Measurements from ENCODE around the genes CLDN6 and ZNF213.

- PRO-cap: no peak
These were observed 22.1 kb upstream of the KCTD5 start for GRCh38 chr16:2659765-2660989.

- PRO-cap: no peak
These were observed 2.6 kb downstream of the SRRM2 start for GRCh38 chr16:2754986-2755475.

GRCh38 chr16:2758388-2758738 is 5.9 kb downstream of the SRRM2 start:
- PRO-cap: no peak

DNA sequence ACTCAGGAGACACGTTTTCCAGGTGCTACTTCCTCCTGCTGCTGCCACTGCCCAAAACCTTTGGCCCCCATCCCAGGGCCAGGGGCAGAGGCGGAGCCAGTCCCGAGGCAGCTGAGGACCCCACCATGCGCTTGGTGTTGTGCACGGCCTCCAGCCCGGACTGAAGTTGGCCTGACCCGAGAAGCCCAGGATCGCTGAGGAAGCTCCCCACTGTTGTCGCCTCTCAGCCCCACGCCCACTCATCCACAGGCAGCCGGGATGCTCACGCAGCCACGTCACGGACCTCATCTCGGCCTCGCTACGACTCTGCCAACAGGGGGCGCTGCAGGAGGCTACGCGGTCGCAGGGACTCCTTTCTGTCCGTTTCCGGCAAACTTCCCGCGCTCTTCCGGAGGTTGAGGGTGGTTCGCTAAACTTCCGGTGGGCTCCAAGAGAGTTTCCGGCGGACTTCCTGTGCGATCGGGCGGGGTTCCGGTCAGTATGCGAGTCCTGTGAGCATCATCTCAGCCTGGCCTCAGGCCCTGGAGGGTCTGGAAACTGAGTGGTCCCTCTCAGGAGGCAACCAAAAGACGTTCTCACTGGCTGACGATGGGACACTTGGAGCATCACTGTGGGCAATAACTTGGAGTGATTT is 12.3 kb downstream of the ZG16B start:
- PRO-cap: no peak

GRCh38 chr16:2856146-2856610 is 1.8 kb downstream of the PRSS22 start:
- PRO-cap: no peak

DNA sequence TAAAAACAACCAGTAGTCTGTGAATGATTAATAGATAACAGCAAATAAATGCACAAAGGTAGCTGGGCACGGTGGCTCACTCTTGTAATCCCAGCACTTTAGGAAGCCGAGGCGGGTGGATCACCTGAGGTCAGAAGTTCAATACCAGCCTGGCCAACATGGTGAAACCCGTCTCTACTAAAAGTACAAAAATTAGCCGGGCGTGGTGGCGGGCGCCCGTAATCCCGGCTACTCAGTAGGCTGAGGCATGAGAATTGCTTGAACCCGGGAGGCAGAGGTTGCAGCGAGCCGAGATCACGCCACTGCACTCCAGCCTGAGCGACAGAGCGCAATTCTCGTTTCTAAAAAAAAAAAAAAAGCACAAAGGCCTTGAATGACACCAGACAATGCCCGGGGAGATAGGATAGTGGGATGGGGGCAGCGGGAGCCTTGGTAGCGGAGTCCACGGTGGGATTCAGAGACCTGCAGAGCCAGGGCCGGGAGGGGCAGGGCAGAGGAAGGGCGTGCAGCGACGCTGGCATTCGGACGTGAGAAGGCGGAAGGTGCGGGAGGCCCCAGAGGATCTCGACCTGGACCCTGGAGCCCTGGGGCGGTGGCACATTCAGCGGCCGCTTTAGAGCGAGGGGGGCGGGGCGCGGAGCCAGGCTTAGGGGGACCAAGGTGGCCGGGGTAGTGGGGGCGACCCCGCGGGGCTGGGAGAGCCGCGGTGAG is 1.1 kb upstream of the FLYWCH2 start:
- PRO-cap: bidirectional peak, plus-strand start at position 520 of the sequence, minus-strand start at position 523 of the sequence

DNA sequence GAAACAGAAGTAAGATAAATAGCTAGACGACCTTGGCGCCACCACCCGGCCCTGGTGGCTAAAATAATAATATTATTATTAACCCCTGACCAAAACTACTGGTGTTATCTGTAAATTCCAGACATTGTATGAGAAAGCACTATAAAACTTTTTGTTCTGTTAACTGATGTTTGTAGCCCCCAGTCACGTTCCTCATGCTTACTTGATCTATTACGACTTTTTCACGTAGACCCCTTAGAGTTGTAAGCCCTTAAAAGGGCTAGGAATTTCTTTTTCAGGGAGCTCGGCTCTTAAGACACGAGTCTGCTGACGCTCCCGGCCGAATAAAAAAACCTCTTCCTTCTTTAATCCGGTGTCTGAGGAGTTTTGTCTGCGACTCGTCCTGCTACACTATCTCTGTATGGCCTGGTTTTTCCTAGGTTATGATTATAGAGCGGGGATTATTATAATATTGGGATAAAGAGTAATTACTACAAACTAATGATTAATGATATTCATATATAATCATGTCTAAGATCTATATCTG is 4.2 kb upstream of the FLYWCH1 start:
- PRO-cap: no peak

GRCh38 chr16:2912288-2913162 is 794 bp downstream of the FLYWCH1 start:
- PRO-cap: bidirectional peak, plus-strand start at chr16:2912618, minus-strand start at chr16:2912417; unidirectional peak, minus-strand start at chr16:2912641

GRCh38 chr16:2967345-2967818 is 1.8 kb upstream of the PAQR4 start:
- PRO-cap: no peak

DNA sequence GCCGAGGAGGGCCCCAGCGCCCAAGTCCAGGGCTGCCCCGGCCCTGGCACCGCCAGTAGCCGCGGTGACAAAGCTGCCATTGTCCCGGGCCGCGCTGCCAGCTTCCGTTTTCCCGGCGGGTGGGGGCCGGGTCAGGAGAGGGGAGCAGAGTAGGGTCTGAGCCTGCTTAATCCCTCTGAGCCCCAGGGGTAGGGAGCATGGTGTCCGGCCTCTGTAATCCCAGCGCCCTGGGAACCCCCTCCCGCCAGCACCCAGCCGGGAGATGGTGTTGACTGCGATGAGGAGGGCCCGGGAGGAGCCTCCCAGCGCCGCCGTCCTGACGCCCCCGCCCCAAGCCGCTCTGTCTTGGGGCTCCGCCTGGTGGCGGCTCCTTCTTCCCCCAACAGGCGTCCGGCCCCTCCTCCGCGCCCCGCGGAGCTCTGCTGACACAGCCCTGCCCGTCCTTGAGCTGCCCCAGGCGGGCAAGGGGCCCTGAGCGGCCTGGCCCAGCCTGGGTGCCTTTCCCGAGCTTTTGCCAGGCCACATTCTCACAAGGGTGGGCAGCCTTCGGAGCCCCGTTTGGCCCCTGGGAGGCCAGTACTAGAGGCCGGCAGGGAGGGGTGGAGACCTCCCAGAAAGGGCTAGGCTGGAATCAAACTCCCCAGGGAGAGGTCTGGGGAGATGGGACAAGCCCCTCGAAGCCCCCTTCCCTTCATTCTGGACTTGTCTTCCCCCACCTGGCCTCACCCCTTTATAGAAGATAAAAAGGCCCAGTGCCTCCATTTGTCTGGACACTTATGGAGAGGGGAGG is 959 bp downstream of the PAQR4 start:
- PRO-cap: unidirectional peak, minus-strand start at position 276 of the sequence; unidirectional peak, minus-strand start at position 342 of the sequence

- PRO-cap: no peak
These were observed at the start of gene CLDN6 for GRCh38 chr16:3017289-3018559. Gene CLDN6 (minus strand): TSS chr16:3018183.

GRCh38 chr16:3026770-3027658 is 3.2 kb downstream of the THOC6 start:
- PRO-cap: no peak

DNA sequence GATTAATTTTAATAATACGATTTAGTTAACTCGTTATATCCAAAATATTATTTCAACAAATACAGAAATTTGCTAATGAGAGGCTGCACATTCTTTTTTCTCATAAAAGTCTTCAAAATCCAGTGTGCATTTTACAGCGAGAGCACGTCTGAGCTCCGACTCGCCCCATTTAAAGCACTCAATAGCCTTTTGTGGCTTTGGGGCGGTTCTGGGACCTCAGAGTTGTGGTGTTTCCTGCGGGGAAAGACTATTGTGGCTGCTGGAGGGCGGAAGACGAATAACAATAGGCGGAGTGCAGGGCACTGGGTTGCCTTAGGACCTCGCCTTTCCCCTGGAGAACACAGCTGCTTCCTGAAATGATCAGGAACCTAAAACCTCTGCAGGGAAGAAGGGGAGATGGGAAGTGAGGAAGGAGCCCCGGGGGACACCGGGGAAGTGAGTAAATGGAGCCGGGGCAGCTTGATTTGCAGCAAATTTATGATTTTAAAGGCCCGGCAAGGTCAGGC is 3.0 kb upstream of the ZSCAN10 start:
- PRO-cap: bidirectional peak, plus-strand start at position 315 of the sequence, minus-strand start at position 171 of the sequence

DNA sequence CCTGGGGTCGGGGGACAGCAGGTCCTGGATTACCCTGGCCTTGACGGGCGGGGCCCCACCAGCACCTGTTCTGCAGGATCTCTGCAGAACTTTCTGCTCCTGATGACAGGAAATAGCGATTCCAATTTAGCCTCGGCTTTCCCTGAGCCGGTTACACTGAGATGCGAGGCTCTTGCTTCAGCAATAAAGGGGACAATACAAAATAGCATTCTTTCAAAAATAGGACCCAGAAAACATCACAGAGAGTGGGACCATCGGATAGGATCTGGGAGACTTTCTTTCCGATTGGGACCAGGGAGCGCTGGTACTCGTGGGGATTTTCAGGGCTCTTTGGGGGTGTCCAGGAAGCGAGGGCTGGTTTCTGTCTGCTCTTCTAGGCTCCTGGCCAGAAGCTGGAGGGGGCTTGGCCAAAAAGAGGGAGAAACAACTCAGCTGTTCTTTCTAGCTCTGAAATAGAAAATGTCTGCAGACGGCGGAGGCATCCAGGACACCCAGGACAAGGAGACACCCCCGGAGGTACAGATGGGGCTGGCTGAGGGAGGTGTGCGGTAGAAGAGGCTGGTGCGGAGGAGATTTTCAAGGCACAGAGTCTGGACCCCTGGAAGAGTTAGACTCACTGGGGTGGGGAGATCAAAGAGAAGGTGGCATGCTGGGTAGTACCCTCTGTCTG is 721 bp downstream of the ZNF205 start:
- PRO-cap: bidirectional peak, plus-strand start at position 450 of the sequence, minus-strand start at position 332 of the sequence

- PRO-cap: no peak
These were observed 9.2 kb upstream of the ZNF213 start for GRCh38 chr16:3125430-3126321.

DNA sequence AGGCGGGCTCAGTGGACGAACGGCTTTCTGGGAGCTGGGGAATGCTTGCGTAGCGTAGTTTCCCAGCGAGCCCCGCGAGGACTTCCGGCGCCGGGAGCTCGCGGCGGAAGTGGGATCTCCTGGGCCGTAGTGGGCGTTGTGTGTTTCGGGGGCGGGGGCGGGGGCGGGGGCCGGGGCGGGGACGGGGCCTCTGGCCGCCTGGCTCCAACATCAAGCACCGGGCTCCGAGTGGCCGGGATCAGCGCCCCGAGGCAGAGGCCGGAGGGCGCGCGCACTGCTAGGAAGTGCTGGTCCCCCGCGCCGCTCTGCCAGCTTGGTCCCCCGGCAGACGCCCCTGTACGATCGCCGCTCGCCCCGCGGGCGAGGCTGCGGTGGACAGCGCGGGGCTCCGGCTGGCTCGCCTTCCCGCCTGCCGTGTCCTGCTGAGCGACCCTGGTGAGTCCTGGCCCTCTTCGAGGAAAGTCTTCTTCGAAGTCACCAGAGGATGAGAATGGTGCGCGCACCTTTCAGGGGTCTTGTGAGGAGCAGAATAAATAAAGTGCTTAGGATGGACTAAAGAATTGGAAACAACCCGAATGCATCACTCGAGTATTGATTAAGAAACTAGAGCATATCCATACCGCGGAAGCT is at the start of gene ZNF213:
TSS of gene ZNF213 (plus strand) at position 77 of the 630 bp plus-strand sequence.
- PRO-cap: bidirectional peak, plus-strand start at position 254 of the sequence, minus-strand start outside the sequence

- PRO-cap: no peak
These were observed 48.4 kb downstream of the ZNF213 start for GRCh38 chr16:3183203-3183584.

- PRO-cap: no peak
These were observed 6.3 kb downstream of the ZNF263 start for GRCh38 chr16:3289114-3290429.

GRCh38 chr16:3365847-3366088 is 10.1 kb downstream of the OR2C1 start:
- PRO-cap: no peak

GRCh38 chr16:3458467-3458928 is 15.0 kb downstream of the NAA60 start:
- PRO-cap: unidirectional peak, minus-strand start at chr16:3458831

Measured in left lung (tissue), 1 donor.